Peritoneum (tissue), 1 donor: ENCODE measurements around a stretch of chr2.

DNA sequence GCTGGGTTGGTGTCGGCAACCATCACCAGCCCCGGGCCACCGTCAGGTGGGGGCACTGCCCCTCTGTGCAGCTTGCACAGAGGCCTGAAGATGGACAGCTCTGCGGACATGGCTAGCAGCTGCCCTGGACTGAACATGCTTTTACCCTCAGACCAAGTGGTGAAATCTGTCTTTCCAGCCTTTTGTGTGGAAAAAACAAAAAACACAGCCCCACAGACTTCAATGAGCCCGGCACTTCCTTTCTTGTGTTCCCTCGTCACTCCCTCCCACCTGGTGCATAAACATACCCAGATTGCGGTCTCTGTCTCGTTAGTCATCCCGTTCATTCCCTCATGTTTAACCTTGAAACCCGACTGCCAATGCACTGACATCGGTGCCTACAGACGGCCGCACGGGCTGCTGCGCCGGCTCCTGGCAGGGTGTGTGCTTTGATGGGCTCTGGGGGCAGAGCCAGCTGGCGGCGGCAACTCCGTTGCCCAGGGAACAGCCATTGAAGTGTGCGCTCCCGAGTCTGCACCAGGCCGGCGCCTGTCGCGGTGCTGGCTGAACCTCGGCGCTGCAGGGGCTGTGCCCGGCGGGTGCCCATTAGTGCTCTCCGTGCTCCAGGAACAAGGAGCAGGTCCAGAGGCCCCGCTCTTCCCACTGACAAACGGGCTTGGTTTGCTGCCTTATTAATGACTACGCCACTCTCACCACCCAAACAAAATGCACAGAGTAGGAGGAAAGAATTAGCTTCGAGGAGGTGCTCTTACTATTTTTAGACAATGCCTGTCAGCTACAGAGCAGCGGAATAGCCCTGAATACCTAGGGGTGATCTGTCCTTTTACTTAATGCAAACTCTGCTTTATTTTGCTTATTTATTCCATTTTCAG is 95.2 kb downstream of the EIPR1 start:
- PRO-cap: no peak

DNA sequence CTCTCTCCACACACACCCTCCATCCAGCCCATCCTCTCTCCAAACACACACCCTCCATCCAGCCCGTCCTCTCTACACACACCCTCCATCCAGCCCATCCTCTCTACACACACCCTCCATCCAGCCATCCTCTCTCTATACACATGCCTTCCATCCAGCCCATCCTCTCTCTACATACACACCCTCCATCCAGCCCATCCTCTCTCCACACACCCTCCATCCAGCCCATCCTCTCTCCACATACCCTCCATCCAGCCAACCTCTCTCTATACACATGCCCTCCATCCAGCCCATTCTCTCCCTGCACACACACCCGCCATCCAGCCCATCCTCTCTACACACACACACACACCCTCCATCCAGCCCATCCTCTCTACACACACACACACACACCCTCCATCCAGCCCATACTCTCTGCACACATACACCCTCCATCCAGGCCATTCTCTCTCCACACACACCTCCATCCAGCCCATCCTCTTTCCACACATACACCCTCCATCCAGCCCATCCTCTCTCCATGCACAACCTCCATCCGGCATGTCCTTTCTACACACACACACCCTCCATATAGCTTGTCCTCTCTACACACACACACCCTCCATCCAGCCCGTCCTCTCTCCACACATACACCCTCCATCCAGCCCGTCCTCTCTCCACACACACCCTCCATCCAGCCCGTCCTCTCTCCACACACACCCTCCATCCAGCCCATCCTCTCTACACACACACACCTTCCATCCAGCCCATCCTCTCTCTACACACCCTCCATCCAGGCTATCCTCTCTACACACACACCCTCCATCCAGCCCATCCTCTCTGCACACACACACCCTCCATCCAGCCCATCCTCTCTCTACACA is 82.8 kb downstream of the EIPR1 start:
- PRO-cap: no peak

DNA sequence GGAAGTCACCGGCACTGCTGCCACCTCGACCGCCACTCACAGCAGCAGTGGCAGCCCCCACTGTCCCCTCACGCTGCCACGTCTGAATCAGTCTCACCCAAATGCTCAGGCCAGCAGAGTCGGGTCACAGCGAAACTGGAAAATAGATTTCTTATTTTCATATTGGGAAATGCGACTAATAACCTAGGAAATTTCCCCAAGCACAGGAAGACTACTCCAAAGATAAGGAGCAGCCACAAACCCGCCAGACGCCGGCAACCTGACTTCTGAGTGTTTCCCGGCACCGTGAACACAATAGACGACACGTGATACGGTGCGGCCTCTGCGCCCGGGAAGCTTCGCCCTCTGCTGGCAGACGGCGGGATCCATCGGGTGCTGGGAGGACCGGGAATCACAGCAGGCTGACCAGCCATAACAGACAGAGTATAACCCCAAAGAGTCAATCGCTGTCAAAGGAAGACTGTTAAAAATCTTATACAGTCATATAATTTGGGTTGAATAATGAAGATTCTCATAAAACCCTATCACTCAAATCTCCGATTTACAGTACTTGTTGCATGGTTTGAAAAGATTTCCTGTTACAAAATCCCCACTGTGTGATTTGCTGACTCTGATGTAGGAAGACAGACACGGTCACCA is 74.1 kb downstream of the EIPR1 start:
- PRO-cap: no peak

- PRO-cap: no peak
These were observed 26.4 kb downstream of the ADI1 start for GRCh38 chr2:3492682-3493545.

- PRO-cap: no peak
These were observed 13.5 kb downstream of the ADI1 start for GRCh38 chr2:3505685-3506341.

GRCh38 chr2:3611049-3611703 is 16.3 kb downstream of the COLEC11 start:
- PRO-cap: no peak

DNA sequence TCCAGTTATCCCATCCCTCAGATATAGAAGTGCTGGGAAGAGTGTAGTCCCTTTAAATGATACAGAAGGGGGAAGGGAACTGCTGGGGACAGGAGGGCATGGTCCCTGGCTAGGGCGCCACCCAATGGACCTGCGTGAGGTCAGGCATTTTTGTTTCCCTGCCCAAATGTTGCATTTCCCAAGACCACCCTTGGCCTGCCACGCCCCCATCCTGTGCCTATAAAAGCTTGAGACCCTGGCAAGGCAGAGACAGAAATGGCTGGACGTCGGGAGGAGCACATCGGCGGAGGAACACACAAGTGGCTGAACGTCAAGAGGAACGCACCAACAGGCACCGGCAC is 35.8 kb downstream of the DCDC2C start:
- PRO-cap: no peak

GRCh38 chr2:4760933-4761229 is 931.3 kb upstream of the SOX11 start:
- PRO-cap: no peak

DNA sequence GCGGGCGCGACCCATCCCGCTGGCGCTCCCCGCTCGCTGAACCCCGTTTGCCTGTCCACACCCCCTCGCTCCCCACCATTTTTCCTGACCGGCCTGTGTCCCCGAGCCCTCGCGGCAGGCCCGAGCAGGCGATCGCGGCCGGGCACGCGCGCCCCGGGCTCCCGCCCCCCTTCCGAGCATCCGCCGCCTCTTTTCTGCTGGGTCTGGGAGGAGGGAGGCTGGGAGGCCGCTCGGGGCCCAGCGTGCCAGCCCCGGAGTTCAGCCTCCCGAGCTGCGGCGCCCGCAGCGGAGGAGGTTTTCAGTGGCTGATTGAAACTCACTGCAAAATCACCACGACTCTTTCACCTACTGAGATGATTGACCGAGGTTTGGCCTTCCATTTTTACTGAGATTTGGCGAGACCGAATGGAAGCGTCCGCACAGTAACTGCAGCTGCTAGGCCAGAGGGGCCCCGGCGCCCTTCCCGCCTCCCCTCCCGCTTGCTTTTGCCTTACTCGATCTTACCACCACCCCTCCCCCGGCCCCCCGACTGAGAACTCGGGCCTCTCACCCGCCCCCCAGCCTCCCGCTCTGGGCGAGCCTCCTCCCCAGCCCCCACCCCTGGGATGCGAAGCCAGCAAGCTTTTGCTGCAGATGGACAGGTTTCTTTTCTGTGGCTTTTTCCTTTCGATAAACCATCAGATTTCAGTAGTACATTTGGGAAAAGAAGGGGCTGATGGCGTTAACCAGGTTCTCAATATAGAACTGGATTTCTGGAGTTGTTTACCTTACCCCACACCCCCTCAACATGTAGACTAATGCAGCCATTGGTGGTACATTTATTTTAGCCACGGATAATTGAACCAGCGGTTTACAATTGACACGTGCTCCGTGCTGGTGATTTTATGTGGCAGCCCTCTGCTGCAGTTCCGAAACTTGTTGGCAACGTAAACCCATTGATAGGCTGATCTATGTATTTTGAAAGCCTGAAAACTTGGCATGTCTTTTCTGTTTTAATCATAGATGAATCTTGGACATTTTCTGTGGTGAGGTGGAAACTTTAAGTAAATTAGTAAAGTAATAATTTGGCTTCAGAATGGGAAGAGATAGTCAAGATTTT is 5.1 kb downstream of the SOX11 start:
- PRO-cap: no peak

- PRO-cap: no peak
These were observed 44.9 kb downstream of the CMPK2 start for GRCh38 chr2:6820868-6821164.

- PRO-cap: no peak
These were observed 76.1 kb downstream of the RNF144A start for GRCh38 chr2:6993361-6993699.

- PRO-cap: no peak
These were observed 105.3 kb downstream of the RNF144A start for GRCh38 chr2:7022428-7023025.

- PRO-cap: no peak
These were observed 646.7 kb downstream of the RNF144A start for GRCh38 chr2:7563808-7564322.

DNA sequence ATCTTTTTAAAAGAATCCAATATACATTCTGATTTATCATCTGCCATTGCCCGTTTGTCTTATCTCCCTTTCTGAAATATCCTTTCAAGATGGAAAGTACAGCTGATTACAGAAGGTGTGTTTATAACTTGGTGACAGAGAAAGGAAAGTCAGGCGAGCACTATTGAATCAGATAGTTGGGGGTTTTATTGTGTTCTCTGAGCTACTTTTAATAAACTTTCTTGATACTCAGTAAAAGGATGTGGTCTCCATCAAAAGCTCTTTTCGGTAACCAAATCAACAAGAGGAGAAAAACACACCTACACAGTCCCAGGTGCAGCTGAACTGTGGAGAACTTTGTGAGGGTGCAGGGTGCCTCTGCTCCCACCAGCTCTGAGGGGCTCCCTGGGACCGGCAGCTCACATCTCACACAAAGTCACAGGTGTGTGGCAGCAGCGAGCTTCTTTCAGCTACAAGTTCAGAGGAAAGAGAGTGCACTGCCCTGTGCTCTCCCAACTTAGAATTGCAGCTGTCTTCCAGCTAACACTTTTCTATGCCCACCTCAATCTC is 650.4 kb downstream of the RNF144A start:
- PRO-cap: no peak

GRCh38 chr2:8425424-8425907 is 256.4 kb upstream of the ID2 start:
- PRO-cap: no peak

GRCh38 chr2:8491342-8491615 is 190.6 kb upstream of the ID2 start:
- PRO-cap: no peak

GRCh38 chr2:8515157-8515818 is 166.6 kb upstream of the ID2 start:
- PRO-cap: no peak

DNA sequence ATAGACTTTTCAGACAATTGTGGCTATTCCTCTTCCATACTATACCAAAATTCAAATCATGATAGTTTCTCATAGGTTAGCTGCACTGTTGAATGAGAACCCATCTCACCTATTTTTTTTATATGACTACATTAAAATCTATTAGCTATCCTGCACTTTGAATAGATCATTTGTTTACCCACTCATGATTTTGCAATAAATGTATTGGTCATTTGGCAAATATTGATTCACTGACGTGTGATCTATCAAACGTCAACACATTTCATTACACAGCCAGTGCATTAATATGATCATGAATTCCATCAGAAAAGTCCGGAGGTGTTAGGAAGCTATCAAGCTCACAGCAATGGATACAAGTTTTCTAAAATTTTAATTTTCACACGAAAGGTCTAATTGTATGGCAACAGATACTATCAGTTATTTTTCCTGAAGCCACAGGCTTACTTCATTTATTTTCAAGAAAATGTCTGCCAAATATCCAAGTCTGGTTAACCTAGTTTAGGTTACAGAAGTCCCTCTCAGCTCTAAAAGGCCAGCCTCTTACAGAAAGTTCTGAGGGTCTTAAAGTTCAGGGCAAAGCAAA is 128.2 kb upstream of the ID2 start:
- PRO-cap: no peak

DNA sequence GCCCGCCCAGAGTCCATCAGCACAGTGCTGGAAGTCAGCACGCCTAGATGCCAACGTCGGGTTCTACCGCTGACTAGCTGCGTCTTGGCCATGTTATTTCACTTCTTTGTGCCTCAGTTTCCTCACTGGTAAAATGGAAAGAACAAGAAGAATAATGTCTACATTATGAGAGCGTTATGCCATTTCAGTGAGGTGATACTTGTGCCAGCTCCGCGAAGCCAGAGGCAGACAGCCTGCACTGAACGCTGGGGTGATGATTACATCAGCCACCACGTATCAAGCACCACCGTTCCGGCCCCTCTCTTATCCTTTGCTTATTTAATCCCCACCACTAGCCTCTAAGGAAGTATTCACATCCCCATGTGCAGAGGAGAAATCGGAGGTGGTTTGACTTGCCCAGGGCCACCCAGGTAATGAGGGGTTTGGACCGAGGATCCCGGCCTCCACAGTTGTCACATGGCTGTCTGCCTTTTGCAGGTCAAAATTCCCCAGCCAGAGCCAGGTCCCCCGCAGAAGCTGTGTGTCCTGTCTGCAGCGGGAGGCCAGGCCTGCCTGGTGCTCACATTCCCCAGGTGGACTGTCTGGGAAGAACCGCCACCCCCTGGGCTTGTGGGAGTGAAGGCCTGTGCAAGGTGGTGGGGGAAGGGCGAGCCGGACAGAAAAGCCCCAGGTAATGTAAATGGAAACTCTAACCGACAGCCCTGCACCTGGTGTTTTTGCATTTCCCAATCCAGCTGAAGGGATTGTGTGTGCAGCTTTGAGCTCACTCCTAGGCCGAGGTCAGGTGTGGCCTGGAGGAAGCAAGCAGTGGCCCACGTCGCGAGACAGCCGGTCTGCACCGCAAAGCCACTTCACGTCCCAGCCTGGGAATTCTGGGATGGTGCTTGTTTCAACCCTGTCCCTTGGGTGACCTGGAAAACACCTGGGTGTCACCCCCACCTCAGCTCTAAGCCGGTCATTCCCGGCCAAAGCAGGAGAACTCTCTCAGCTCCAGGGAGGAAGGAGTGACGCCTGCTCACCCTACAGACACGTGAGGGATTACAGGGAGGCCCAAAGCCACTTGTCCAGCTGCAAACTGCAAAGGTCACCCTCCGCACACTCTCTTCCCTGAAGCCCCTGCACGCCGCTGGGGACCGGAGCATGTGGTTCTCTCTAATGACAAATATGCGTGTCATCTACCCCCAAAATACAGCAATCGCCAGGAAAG is 108.4 kb upstream of the ID2 start:
- PRO-cap: no peak

GRCh38 chr2:8581086-8581977 is 100.5 kb upstream of the ID2 start:
- PRO-cap: no peak